Smooth muscle cell (in vitro differentiated cells): ENCODE measurements around a stretch of chr11.

GRCh38 chr11:112085649-112086594, 634 bp downstream of the TIMM8B start:
- RAMPAGE, long total RNA: no peak

- RAMPAGE, long total RNA: no peak
Observed at GRCh38 chr11:112150339-112151327, 13.3 kb downstream of the IL18 start.

- RAMPAGE, long total RNA: no peak
Observed at GRCh38 chr11:112237270-112237593, 11.0 kb downstream of the PTS start.

DNA sequence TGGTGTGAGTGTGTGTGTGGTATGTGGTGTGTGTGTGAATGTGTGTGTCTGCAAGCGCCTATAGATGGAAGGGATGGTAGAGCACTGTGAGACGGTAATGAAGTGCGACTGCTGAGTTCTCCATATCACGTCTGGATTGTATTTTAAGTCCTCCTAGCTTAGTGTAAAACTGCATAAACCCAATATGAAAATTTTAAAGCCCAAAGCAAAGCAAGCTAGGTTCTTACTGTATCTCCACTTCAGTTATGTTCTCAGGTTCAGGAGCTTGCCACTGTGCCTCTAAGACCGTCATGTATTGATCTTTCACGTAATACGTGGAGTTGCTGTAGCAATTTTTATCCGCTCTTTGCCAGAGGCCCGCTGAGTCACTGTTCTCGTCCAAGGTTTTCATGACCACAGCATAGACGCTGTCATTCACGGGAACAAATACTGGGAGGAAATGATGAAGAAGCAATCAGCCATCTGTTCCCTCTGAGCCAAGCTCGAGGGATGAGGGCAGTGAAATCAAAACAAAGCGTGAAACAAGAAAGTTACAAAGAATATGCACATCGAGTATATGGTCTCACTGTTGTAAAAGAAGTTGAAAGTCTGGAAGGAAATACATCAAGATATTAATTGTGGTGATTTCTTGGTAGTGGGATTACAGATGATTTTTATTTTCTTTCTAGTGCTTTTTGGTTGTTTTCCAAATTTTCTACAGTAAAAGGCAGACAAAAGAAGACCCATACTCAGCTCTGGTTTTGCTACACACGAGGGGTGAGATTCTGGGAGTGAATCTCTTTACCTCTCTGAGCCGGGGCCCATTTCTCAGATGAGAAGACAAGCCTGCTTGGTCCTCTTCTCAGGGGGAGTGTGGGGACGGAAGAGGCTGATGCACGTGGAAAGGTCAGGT, 5.3 kb downstream of the PLET1 start:
- RAMPAGE, long total RNA: no peak

DNA sequence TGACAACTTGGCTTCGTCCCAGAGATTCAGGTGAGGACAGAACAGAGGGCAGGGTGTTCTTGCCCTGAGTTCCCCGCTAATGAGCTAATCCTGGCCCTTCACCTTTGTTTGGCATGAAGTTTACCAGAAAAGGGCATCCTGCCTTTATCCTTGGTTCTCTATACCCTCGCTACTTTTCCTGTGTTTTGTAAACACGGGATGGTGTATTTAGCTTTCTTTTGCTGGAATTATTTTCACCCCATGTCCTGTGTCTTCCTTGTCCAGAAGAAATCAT, 10.4 kb upstream of the PLET1 start:
- RAMPAGE, long total RNA: no peak

DNA sequence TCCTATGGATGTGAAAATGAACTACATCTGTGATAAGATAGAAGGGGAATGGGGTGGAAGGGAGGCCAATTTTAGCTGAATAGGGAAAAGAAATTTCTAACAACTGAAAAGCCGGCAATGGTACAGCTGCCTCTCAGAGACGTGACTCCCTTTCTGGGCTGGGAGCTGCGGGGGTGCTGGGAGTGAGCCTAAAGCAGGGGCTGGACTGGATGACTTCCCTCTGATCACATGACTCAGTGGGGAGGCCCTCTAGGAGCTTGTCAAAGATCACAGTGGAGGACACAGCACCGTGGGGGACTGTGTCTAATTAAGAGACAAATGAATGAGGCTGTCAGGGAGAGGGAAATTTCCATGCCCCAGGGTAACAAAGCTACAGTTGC, 262.7 kb upstream of the PLET1 start:
- RAMPAGE, long total RNA: no peak

- RAMPAGE, long total RNA: no peak
Observed at GRCh38 chr11:112553115-112553449, 292.4 kb upstream of the PLET1 start.

DNA sequence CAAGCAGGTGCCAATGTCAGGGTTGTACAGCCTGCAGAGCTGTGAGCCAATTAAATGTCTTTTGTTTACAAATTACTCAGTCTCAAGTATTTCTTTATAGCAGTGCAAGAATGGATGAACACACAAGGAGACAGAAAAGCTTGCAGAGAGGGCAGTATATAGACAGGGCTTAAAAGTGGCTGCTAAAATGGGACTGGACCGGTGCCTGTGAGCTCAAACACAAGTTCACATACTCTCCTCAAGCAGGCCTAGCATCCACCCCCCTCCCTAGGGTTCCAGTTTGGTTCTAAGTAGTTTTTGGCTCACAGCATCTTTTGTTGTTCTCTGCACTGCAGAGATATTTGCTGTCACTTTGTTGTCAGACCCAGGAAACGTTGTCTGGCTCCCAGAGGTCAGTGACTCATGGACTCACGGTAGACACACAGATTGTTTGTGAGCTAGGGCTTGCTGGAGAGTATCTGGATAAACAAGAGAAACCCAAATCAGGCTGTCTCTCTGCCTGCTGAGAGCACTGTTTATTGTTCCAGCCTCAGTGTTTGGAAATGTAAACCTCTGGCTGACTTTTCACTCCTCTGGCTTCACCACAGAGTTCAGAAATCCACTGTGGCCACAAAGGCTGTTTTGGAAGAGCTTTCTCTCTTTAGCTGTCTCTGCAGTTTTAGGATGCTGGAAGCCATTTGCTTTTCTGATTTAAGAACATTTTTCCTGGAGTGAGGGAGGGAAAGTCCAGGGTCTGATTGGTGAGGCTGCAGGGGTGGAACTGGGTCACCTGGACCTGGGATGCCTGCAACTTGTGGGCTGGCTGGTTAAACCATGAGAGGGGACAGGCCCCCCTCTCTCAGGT, 303.7 kb upstream of the PLET1 start:
- RAMPAGE, long total RNA: no peak

DNA sequence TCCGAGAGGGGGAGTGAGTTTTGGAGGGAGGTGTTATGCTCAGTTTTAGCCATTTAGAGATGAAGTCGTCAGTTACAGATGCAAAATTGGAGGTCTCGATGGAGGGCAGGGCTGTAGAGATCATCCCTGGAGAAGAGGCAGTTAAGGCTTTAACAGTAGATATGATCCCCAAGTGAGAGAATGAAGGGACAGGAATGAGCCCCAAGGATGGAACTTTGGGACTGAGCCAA, 108.9 kb upstream of the NCAM1 start:
- RAMPAGE, long total RNA: no peak

DNA sequence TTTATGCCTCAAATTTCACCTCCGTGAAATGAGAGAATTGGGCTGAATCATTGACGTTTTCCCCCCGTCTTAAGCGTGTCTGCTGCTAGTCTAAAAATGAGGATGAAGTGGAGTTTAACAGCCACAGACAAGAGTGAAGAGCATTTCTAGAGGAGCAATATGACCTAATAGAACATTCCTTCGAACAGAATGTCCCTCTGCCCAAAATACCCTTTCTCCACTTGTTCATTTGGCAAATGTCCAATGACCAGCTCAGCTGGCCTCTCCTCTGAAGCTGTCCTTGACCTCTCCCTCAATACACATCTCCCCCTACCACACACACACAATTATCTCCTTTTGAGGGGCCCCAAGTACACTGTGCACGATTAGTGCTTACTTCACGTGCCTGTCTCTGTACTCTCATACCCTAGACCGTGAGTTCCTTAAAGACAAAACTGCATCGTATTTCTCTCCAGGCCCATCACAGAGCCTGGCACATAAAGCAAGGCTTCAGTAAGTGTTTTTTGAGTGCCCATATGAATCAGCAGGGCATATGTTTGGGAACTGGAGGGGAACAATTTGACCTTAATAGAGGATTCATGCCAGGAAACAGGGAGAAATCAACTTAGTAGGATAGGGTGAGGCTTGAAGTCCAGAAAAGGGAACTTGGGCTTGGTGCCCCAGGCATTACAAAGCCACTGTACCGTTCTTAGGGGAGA, 18.2 kb upstream of the NCAM1 start:
- RAMPAGE, long total RNA: no peak

- RAMPAGE, long total RNA: no peak
Observed at GRCh38 chr11:114044000-114044393, 15.5 kb upstream of the ZBTB16 start.

DNA sequence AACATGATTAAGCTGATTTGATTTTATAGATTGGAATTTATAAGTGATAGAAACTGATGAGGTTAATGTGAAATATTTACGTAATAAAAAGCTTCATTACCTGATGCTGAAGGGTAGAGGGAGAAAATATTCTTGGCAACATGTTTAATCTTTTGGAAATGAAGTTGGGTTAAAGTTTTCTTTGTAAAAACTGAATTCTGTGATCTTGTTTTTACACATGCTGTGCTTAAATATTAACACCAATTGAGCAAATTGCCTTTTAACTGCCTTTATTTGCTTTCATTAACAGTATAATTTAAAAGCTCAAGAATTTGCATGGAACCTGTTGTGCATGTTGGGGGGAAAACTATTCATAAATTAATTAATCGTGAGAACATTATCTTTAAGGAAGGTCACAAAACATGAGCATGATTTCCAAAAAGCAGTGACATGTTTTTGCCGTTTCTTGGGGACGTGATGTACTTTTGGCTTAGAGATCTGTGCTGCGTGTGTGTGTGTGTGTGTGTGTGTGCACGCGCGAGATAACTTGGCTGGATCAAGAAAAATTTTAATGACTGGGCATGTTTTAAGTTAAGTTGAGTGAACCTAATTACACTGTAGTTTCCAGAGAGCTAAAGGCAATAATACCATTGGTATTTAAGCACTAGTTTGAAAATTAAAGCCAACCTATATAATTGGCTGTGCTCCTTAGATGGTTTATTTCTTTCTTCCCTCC, 51.3 kb downstream of the ZBTB16 start:
- RAMPAGE, long total RNA: no peak

DNA sequence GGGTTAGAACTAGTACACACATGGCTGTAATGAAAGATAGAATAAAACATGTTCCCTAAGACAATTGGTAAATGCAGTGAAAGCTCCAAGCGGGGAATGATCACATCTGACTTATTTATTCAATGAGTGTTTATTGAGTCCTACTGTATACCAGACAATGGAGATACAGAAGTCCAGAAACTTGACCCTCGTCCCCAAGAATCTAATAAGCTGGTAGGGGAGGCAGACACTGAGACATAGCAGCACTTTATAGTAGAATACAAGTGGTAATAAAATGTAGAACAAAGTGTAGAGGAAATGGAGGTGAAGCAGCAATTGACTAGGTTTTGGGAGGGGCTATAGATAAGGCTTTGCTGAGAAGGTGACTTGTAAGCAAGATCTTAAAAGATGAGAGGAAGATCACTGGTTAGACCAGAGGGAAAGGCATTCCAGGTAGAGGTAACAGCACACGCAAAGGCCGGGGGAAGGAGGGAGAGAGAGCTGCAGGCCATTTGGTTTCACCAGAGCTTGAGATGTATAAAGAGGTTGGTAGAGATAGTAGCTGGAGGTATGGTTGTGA, 57.3 kb downstream of the ZBTB16 start:
- RAMPAGE, long total RNA: no peak

DNA sequence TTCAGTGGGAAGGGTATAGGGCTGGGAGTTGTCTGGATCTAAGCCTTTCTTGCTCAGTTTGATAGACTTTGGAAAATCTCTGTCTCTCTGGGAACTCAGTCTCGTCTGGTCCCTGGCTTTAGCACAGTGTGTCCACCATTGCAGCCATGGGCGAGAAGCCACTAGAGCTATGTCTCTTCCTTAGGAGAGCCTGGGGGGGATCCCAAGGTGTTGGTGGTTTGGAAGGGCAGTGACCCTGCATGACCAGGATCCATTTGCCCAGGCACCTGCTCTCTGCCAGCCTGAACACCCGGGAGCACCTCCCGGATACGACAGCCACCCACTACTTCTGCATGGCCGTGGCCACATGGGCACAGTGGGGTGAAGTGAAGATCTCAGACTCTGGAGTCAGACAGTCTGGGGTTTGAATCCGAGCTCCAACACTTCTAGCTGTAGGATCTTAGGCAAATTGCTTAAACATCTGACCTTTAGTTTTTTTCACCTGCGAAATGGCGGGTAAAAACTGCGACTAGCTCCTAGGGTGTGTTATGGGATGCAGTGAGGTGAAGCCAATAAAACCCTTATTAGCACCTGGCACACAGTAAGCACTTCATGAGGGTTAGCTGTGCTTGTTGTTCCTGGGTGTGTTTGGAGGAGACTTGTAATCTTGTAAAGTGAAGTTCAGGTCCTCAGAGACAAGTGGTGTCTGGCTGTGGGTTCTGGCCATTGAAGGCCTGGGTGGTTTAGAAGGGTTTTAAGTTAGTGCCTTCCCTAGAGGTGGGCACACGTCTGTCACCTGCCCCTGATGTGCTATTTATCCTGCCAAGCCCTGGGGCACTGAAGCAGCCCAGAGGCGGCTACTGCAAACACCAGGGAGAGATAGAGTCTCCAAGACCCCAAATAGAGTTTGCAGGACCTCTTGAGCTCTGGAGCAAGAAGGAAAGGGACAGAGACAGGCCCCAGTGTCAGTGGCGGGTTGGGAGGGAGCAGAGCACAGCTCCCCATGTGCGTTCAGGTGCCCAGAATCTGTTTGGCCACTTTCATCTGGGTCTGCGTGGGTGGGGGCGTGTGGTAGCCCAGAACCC, 68.9 kb downstream of the ZBTB16 start:
- RAMPAGE, long total RNA: no peak

DNA sequence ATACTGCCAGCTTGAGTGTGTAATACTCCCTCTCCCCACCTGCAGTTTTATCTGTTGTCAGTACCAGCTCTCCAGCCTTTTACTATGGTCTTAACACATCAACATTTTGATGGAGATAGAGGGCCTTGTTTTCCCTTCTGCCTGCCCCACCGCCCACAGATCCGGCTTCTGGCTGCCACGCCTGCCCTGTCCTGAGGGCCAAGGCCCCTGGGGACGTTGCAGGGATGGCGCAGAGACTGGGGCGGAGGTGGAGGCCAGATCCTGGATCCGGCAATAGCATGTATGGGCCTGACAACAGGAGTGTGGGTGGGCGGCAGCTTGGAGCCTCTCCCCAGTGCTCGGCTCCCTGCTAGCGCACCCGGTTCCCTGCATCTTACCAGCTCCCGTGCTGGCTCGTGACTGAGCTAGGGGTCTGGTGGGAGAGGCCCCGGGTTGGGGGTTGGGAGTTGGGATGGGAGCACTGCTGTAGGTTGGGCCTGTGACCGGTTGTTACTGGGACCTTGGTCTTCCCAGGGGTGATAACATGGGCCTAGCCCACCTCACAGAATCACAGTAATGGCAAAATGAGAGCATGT, 95.6 kb downstream of the ZBTB16 start:
- RAMPAGE, long total RNA: no peak

- RAMPAGE, long total RNA: no peak
Observed at GRCh38 chr11:114165212-114165792, 105.8 kb downstream of the ZBTB16 start.

DNA sequence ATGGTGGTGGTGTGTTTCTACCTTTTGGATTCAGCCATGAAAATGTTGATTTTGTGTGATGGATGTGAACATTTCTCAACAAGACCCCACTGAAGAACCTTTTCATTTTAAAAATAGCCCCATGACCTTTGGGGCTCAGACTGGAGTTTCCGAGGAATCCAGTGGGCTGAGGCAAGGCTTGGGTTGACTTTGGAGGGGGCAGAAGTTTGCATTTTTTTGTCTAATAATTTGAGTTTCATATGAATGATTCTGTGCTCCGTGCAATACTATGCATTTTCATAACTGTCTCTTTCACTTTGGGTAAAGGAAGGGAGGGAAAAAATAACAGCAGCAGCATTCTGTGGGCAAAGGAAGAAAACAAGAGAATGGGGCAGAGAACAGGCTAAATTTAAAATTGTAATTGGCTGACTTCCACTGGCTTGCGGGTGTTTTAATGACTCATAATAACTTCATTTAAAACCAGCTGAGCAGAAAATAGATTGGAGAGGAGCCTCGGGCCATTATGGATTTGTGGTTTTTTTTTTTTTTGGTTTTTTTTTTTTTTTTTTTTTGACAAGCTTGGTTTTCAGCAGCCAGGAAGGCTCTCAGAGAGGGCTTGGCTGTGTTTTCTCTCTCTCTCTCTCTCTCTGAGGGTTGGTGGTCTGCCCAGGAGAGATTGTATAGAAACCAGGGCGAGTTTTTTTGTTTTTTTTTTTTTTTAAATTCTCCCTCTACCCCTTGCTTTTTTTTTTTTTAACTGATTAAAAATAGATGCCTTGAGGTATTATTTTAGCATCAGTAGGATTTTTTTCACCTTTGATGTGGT, 107.4 kb downstream of the ZBTB16 start:
- RAMPAGE, long total RNA: no peak

DNA sequence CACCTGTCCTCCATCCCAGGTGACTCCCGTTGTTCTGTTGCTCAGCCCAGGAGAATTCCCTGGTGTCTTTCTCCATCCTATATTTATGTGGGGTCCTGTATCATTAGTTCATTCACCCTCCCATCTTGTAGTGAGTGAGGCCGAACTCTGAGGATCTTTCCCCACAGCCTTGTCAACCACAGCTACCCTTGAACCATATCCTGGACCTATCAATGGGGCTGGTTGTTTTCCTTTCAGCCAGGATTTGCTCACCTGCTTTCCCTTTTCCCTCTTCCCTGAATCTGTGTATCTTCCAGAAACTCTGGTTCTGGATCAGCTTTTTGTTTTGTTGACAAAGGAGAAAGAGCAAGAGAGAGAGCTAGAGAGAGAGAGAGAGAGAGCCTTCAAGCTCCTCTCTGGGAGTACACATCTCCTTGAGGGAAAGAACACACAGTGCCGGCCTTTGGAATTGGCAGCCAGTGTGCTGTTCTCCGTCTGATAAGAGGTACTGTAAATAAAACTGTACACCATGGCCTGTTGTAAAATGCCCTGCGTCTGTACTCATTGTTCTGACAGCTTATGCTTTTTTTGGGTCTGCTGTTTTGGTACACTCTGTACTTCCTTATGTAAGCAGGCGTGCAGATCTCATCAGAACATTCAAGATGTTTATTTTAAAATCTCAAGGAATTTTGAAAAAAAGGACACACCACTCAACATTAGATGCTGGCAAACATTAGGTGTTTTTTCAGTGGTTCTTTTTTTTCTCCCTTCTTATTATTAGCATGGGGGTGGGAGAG, 117.1 kb upstream of the NNMT start:
- RAMPAGE, long total RNA: no peak

- RAMPAGE, long total RNA: no peak
Observed at GRCh38 chr11:114182441-114182941, 113.7 kb upstream of the NNMT start.

DNA sequence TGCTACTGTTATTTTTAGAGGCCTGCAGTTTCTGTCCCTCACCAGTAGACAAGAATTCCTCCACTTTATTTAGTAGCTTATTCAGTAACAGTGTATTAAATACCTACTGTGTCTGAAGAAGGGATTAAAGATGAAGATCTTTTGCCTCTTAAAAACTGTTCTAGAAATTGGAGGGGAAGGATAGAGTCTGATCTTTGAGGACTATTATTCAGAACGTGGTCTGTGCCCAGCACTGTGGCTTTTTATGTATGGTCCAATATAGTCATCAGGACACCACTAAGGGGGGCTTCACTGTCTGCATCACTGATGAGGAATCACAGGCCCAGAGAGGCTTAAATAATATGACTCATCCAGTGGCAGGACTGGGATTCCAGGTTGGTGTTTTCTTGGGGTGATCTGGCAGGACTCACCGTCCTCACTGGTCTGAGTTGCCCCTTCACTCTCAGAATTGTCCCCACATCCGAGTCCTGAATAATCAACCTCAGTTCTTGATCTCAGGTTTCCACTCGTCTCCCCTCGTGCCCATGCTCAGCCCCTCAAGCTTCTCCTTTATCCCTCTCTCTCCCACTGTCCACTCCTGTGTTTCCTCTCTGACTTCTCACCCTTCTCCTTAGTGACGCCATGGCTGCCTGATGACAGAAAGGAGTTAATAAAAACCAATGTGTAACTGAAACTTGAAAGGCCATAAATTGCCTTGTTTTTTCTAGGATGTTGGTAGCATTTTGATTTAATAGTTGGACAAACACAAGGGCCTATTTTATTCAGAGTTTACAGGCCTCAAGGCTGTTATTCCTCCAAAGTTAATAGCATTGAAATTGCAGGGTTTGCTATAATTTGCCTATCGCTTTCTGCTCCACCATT, 95.7 kb upstream of the NNMT start:
- RAMPAGE, long total RNA: no peak